Heart left ventricle (tissue), 7 donors: ENCODE measurements around the genes ZNF311, OR14J1 and PPP1R11.

DNA sequence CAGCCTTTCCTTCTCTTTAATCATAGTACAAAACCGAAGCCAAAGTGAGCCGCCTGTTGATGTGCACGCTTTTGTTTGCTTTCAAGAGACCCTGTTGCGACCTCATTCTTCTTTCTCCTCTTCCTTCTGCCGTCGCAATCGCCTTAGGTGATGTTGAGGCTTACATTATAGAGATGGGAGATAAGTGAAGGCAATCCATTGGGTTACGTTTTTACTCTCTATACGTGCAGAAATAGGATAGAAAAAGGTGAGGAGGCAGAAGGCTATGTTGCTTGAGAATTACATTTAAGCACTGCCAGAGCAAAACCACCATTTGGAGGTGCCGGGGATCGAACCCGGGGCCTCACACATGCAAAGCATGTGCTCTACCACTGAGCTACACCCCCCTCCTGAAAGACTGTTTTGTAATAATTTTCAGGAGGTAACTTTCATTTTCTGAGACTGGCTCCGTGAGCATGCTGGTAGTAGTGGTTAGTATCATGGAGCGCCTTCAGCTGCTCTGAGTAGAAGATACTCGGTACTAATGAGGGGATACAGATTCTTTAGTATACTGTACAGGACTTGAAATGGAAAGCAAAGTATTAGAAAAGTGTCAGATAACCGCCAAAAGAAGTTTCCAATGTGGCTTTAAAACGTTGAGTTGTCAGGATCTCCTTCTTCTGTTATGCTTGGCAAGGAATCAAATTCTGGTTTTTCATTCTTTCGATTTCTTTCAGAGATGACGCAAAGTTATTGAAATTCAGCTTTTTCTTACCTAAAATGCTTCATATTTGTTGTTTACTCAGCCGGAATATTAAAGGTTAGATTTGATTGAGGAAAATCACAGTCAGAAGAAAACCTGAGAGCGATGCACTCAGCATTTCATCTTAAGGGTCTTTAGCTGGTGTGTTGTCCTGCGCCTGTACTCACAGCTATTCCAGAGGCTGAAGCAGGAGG, 165.5 kb downstream of the TRIM27 start:
- PRO-cap, 6 experiments: no peak in any of the 6 experiments
- RAMPAGE, long total RNA, 2 experiments: no peak in any of the 2 experiments
- RRBS: no CpG with 5 or more reads among the region's 22 CpGs

DNA sequence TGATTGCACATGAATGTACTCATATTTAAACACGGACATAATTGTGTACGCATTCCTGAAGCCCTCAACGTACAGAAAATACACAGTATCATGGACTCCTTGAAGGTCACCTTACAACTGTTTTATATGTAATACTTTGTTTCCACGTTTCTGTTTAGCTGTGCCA, 1.4 kb downstream of the TRIM27 start:
- PRO-cap, 6 experiments: no peak in any of the 6 experiments
- RAMPAGE, long total RNA, 2 experiments: no peak in any of the 2 experiments
- RRBS: no CpG with 5 or more reads among the region's 4 CpGs

- PRO-cap, 6 experiments: peak in 3 of 6 experiments; most common minus-strand start chr6:28941678 (in 3)
- RAMPAGE, long total RNA, 2 experiments: no peak in any of the 2 experiments
- RRBS: no CpG with 5 or more reads among the region's 21 CpGs
Measured at GRCh38 chr6:28941206-28941978, 17.6 kb upstream of the TRIM27 start.

- PRO-cap, 6 experiments: no peak in any of the 6 experiments
- RAMPAGE, long total RNA, 2 experiments: no peak in any of the 2 experiments
- RRBS: no CpG with 5 or more reads among the region's 14 CpGs
Measured at GRCh38 chr6:28958610-28959341, 35.0 kb upstream of the TRIM27 start.

- PRO-cap, 6 experiments: no peak in any of the 6 experiments
- RAMPAGE, long total RNA, 2 experiments: no peak in any of the 2 experiments
- RRBS: no CpG with 5 or more reads among the region's 6 CpGs
Measured at GRCh38 chr6:28960874-28961587, 37.2 kb upstream of the TRIM27 start.

DNA sequence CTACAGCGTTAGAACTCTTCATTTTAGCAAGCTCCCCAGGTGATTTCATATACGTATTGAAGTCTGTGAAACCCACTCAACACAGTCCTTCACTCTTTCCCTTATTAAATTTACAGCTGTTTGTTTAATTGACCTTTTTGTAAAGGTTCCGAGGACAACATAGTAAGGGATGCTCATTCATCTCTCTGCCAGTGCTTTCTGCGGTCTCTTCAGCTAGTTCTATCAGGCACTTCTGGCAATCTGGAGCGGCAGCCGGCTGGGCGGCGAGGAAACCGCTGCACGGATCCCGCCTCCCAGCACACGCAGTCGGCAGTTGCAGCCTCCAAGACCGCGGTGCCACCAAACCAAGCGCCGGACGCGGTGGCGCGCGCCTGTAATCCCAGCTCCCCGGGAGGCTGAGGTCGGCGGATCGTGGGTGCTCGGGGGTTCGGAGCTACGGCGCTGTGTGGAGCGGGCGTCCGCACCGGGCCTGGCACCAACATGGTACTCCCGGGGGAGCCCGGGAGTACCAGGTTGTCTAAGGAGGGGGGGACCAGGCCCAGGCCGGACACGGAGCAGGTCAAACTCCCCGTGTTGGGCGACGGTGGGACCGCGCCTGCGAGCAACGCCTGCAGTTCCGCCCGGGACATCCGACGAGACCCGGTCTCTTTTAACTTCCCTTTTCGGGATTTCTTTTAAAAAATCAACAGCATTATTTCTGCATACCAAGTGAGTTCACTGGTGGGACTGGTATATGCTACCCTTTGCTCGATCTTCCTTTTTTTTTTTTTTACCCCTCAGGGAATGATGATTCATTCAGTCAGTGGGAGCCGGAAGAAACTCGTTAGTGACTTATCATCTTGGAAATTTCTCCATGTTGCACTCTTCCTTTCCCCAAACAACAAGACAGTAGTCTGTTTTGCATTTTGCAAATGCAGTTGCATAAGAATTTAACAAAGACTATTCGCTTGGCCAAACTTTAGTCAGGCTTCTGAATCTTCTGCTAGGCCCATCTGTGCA, 27.7 kb downstream of the ZNF311 start:
- PRO-cap, 6 experiments: peak in 2 of 6 experiments; most common minus-strand start position 651 of the sequence (in 2)
- RAMPAGE, long total RNA, 2 experiments: no peak in any of the 2 experiments
- RRBS: 20% methylated on average over 31 of the region's 55 CpGs

- PRO-cap, 6 experiments: peak in 6 of 6 experiments; most common plus-strand start chr6:29005726 (in 6); most common minus-strand start chr6:29005594 (in 5)
- RAMPAGE, long total RNA, 2 experiments: no peak in any of the 2 experiments
- RRBS: 3% methylated on average over 8 of the region's 33 CpGs
Measured at GRCh38 chr6:29004927-29005974, at the start of gene ZNF311. TSS of gene ZNF311 (minus strand) at chr6:29005315.

DNA sequence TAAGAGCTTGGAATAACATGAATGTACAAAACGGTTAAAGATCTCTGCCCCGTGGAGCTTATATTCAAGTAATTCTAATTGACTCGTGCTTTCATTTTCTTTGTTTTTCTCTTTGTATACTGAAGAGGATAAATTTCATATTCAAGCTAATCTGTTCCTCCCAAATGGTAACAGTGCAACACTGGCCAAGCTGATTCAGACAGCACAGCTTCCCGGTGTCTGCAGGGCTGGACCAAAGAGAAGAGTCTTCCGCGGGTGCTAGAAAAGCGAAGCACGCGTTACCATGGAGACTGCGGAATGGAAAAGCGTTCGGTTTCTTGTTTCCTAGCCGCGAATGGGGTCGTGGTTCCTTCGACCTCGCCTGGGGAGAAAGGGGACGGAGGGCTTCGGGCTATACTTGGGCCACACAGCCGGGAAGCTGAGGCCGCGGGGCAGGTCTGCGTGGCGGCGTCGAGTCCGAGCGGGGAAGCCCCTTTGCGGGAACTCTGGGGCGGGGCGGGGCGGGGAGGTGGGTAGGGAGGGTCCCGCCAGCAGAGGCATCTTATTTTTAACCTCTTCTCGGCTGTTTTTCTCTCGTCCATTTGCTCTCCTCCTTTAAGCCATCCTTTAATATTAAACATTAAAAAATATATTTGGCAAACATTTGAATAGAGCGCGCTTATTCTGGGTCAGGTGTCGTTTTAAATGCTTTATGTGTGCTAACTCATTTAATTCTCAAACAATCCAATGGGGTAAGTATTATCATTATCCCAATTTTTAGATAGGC, 6.3 kb upstream of the ZNF311 start:
- PRO-cap, 6 experiments: peak in 1 of 6 experiments; most common minus-strand start position 476 of the sequence (in 1)
- RAMPAGE, long total RNA, 2 experiments: no peak in any of the 2 experiments
- RRBS: no CpG with 5 or more reads among the region's 38 CpGs

GRCh38 chr6:29035808-29036403, 9.1 kb downstream of the OR2W1 start:
- PRO-cap, 6 experiments: no peak in any of the 6 experiments
- RAMPAGE, long total RNA, 2 experiments: no peak in any of the 2 experiments
- RRBS: 89% methylated on average over 5 of the region's 31 CpGs

- PRO-cap, 6 experiments: no peak in any of the 6 experiments
- RAMPAGE, long total RNA, 2 experiments: no peak in any of the 2 experiments
- RRBS: no CpG with 5 or more reads among the region's 2 CpGs
Measured at GRCh38 chr6:29301473-29301786, at the start of gene OR14J1. TSS of gene OR14J1 (plus strand) at chr6:29301701.

DNA sequence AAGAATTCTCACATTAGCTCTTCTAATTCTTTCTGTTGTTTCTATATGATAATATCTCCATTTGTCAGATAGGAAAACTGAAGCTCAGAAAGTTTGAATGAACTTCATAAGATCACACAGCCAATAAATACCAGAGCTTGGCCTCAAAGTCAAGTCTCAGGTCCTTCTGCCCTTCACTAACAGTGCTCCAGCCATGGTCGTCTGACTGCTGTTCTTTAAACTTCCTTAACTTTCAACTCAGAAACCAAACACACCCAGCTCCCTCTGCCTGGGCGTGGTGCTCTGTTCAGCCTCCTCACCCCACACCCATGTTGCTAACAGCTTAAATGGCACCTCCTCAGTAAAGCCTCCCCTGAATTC, 8.7 kb upstream of the GABBR1 start:
- PRO-cap, 6 experiments: no peak in any of the 6 experiments
- RAMPAGE, long total RNA, 2 experiments: no peak in any of the 2 experiments
- RRBS: no CpG with 5 or more reads among the region's 2 CpGs

DNA sequence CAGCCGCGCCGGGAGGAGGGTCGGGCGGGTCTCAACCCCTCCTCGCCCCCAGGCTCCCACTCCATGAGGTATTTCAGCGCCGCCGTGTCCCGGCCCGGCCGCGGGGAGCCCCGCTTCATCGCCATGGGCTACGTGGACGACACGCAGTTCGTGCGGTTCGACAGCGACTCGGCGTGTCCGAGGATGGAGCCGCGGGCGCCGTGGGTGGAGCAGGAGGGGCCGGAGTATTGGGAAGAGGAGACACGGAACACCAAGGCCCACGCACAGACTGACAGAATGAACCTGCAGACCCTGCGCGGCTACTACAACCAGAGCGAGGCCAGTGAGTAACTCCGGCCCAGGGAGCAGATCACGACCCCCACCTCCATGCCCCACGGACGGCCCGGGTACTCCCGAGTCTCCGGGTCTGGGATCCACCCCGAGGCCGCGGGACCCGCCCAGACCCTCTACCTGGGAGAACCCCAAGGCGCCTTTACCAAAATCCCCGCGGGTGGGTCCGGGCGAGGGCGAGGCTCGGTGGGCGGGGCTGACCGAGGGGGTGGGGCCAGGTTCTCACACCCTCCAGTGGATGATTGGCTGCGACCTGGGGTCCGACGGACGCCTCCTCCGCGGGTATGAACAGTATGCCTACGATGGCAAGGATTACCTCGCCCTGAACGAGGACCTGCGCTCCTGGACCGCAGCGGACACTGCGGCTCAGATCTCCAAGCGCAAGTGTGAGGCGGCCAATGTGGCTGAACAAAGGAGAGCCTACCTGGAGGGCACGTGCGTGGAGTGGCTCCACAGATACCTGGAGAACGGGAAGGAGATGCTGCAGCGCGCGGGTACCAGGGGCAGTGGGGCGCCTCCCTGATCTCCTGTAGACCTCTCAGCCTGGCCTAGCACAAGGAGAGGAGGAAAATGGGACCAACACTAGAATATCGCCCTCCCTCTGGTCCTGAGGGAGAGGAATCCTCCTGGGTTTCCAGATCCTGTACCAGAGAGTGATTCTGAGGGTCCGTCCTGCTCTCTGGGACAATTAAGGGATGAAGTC, 686 bp downstream of the HLA-G start:
- PRO-cap, 6 experiments: no peak in any of the 6 experiments
- RAMPAGE, long total RNA, 2 experiments: no peak in any of the 2 experiments
- RRBS: 3% methylated on average over 16 of the region's 79 CpGs

DNA sequence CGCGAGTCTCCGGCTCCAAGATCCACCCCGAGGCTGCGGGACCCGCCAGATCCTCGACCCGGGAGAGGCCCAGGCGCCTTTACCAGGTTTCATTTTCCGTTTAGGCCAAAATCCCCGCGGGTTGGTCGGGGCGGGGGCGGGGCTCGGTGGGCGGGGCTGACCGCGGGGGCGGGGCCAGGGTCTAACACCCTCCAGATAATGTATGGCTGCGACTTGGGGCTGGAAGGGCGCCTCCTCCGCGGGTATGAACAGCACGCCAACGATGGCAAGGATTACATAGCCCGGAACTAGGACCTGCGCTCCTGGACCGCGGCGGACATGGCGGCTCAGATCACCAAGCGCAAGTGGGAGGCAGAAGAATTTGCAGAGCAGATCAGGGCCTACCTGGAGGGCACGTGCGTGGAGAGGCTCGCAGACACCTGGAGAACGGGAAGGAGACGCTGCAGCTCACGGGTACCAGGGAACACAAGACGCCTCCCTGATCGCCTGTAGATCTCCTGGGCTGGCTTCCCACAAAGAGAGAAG, 15.3 kb upstream of the HLA-A start:
- PRO-cap, 6 experiments: peak in 6 of 6 experiments; most common plus-strand start position 198 of the sequence (in 2); most common minus-strand start position 81 of the sequence (in 5)
- RAMPAGE, long total RNA, 2 experiments: no peak in any of the 2 experiments
- RRBS: 3% methylated on average over 5 of the region's 41 CpGs

GRCh38 chr6:30066824-30067812, at the start of gene PPP1R11:
TSS of gene PPP1R11 (plus strand) at chr6:30067198.
- PRO-cap, 6 experiments: peak in 6 of 6 experiments; most common plus-strand start chr6:30067270 (in 5); most common minus-strand start chr6:30066885 (in 6)
- RAMPAGE, long total RNA, 2 experiments: start-site peak on the plus strand in 2 of 2 experiments, at chr6:30067201-30067271 at its widest, 480 to 524 reads per replicate
- RRBS: under 1% methylated on average over 6 of the region's 44 CpGs

DNA sequence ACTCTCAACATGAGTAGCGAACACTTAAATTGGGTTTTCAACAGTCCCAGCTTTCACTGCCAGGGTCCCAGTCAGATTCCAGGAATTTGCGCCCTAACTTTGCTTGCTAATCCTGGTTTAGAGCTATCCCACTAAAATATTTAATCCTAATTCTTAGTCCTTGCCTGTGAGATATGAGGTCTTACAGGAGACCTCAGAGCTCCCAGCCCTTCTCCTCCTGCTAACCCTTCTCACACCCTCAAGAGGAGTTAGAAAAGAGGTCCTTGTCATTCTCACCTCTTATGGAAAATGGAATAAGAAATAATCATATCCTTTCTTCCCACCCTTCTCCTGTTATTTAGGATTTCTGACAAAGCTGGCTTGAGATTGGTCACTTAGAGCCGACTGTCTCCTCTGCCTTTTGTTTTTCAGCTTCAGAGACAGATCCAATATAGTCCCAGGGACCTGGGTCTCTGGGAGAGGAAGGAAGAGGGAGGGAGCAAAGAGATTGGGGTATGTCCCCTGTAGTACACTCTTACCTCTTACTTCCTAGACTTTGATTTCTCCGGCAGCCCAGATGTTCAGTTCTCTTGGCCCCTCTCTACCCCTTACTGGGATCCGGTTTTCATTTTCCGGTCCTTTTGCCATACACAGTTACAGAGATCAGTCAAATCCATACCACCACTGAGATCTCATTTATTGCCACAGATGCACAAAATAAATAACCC, 2.8 kb downstream of the PPP1R11 start:
- PRO-cap, 6 experiments: no peak in any of the 6 experiments
- RAMPAGE, long total RNA, 2 experiments: no peak in any of the 2 experiments
- RRBS: no CpG with 5 or more reads among the region's 6 CpGs

- PRO-cap, 6 experiments: no peak in any of the 6 experiments
- RAMPAGE, long total RNA, 2 experiments: no peak in any of the 2 experiments
- RRBS: no CpG with 5 or more reads among the region's 2 CpGs
Measured at GRCh38 chr6:30122420-30122753, 9.5 kb upstream of the TRIM31 start.

GRCh38 chr6:30129275-30129670, 6.7 kb upstream of the TRIM40 start:
- PRO-cap, 6 experiments: no peak in any of the 6 experiments
- RAMPAGE, long total RNA, 2 experiments: no peak in any of the 2 experiments
- RRBS: no CpG with 5 or more reads among the region's 4 CpGs

DNA sequence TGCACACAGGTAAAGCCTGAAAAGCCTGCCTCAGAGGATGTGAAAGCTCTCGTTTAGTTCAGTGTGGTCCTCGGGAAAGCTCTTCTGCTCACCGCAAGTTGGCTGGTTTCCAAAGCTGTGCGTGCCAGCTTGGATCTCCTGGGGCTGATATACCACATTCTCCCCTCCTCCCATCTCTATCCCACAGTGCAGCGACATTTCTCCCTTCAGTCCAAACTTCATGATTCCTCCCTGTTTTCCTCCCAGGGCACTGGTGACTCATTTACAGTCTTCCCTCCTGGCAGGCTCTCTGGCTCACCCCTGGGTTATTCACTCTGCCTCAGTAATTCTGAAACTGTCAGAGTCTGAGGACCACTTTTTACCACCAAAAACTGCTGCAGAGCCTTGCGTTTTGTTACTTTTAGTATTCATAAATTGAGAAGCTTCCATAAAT, 6.3 kb downstream of the TRIM10 start:
- PRO-cap, 6 experiments: no peak in any of the 6 experiments
- RAMPAGE, long total RNA, 2 experiments: no peak in any of the 2 experiments
- RRBS: no CpG with 5 or more reads among the region's 6 CpGs

DNA sequence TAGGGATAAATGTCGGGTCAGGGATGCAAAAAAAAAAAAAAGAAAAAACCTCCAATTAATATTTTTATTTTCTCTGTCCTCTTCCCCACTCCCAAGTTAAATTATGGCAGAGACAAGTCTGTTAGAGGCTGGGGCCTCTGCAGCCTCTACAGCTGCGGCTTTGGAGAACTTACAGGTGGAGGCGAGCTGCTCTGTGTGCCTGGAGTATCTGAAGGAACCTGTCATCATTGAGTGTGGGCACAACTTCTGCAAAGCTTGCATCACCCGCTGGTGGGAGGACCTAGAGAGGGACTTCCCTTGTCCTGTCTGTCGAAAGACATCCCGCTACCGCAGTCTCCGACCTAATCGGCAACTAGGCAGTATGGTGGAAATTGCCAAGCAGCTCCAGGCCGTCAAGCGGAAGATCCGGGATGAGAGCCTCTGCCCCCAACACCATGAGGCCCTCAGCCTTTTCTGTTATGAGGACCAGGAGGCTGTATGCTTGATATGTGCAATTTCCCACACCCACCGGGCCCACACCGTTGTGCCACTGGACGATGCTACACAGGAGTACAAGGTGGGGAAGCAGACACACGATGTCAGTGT, 2.6 kb downstream of the TRIM39 start:
- PRO-cap, 6 experiments: no peak in any of the 6 experiments
- RAMPAGE, long total RNA, 2 experiments: no peak in any of the 2 experiments
- RRBS: 96% methylated on average over 2 of the region's 16 CpGs

DNA sequence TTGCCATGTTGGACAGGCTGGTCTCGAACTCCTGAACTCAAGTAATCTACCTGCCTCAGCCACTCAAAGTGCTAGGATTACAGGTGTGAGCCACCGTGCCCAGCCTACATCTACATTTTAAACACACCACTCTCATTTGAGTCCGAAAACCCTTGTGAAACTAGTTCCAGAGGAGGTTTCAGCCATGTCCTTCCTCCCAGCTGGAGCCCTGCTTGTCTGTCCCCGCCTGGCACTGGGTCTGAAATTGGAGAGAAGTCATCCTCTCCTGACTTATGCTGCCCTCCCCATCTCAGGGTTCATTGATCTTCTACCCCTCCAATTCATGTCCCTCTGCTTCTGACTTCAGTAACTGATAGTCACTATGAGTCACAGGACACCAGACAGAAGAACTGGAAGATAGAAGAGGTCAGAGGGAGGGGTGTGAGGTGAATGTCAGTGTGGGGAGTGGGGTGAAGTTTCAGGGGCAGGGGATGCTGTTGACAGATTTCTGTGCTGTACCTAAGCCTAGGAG, 854 bp upstream of the RPP21 start:
- PRO-cap, 6 experiments: no peak in any of the 6 experiments
- RAMPAGE, long total RNA, 2 experiments: no peak in any of the 2 experiments
- RRBS: no CpG with 5 or more reads among the region's 4 CpGs